Kidney epithelial cell (primary cell): ENCODE measurements around a stretch of chr1.

DNA sequence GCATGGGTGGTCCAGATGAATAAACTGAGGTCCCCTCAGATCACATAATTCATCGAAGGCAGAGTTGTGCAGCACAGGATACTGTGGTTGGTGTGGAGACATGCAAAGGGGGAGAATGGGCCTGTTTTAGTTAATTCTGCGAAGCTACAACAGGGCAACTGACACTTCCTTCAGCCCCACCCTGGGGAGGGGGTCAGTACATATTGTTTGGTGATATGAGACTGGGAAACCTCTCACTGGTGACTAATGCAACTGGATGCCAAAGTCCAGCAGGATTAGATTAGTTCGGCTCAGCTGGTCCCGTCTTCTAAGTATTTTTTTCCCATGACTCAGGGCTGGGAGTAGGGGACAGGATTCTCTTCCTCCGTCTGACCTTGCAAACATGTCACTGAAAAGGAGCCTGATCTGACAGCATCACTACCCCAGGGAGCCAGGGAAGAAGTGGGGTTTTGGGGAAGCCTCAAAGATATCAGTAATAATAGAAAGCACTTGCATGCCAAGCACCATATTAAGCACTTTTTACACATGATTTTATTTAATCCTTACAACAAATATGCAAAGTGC lies 42.9 kb downstream of the PLXNA2 start:
- RAMPAGE, long total RNA, result no peak
- RRBS, result no CpG with 5 or more reads among the region's 5 CpGs

DNA sequence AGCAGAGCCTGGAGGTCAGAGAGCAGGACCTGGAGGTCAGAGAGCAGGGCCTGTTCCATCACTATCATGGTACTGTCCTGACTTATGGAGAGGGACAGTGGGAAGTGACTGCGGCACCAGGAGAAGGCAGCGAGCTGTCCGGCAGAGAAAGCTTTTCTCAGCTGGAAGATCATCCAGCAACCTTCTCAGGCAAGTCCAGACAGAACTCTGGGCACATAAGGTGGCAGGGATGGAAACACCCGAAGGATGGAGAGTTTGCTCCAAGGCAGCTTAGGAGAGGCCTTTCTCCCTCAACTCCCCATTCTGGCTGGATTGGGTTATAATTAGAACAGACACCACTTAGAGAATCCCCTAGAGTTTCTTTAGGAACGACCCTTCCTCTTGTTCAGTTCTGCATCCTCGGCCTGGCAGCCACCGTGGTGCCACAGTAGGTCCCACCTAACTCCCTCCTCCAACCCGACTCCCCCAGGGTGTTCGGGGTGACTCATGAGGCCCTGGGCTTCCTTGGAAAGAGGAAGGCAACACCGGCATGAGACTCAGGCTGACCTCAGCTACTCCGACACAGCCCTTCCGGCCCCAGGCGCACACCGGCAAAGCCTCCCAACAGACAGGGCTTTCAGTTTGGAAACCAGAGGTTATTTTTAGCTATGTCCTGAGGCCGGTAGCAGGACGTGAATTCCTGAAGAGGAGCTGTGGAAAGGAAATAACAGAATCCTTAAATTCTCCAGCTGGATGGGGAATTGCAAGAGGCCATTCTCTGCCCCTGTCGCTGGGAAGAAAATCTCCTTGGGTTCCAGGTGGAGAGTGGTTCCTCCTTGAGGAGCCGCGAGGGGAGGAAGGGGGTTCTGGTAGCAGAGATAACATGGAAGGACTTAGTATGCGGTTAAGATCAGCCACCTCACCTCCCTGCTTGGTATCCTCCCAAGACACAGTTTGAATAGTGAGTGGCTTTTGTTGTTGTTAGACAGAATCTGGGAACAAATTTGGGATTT lies 24.6 kb downstream of the PLXNA2 start:
- RAMPAGE, long total RNA, result no peak
- RRBS, result 24% methylated on average over 5 of the region's 20 CpGs

DNA sequence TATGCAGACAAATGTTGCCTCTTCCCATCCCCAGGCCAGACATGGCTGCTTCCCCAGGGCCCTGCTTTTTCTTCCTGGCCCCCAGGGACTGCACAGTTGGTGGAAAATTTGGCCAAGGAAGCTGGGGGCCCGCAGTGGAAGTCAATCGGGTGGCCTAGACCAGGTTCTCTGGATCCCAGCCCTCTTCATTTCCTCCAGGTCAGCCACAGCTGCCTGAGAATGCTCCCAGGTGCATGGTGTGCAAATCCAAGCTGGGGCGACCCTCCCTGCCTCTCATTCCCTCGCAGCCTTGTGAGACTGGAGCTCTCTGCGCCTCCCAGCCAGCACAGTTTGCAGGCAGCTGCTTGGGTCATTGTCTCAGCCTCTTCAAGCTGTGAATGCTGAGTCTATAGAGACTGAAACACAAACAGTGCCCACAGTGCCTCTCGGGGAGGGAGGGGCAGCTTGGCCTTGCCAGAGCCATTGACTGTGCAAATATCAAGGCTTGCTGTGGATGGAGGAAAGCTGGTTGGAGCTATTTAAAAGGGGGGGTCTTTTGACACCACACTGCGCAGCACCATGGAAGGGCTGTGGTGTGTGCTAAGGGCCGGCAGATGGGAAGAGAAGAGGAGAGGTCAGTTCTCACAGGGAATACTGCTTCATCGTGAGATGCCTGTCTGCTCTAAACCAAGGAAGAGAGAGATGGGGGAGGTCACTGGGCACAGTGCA lies 10.7 kb downstream of the PLXNA2 start:
- RAMPAGE, long total RNA, result no peak
- RRBS, result no CpG with 5 or more reads among the region's 9 CpGs

DNA sequence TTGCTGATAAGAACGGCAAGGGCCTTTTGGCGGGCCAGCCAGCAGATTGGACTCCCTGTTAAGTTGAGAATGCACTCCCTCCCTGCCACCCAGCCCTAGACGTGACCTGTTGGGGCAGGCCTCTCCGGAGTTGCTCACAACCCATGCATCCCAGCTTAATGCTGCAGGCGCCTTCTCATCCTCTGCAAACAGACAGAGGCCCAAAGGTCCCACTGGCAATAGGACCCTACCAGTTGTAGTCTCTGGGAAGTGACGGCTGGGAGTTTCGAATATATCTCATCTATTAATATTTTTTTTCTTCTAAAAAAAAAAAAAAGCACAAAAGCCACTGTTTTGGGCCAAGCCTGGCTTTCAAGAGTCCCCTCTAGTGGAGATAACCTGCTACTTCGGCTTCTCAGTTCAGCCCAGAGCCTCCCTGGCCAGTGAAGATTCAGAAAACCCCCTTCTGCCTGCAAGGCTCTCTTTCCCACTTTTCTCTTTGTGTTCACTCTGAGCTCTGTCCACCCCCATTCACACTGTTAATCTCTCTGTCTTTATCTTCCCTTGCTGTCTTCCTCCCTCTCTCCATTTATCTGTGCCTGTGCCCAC lies 5.2 kb downstream of the PLXNA2 start:
- RAMPAGE, long total RNA, result no peak
- RRBS, result no CpG with 5 or more reads among the region's 8 CpGs

- RAMPAGE, long total RNA, result no peak
- RRBS, result 60% methylated on average over 1 of the region's 23 CpGs
Measured at GRCh38 chr1:209219620-209220694, 363.6 kb upstream of the CAMK1G start.

GRCh38 chr1:209231536-209232312 lies 351.8 kb upstream of the CAMK1G start:
- RAMPAGE, long total RNA, result no peak
- RRBS, result 12% methylated on average over 40 of the region's 82 CpGs

GRCh38 chr1:209623363-209623852 lies 28.8 kb downstream of the LAMB3 start:
- RAMPAGE, long total RNA, result no peak
- RRBS, result 92% methylated on average over 11 of the region's 15 CpGs

DNA sequence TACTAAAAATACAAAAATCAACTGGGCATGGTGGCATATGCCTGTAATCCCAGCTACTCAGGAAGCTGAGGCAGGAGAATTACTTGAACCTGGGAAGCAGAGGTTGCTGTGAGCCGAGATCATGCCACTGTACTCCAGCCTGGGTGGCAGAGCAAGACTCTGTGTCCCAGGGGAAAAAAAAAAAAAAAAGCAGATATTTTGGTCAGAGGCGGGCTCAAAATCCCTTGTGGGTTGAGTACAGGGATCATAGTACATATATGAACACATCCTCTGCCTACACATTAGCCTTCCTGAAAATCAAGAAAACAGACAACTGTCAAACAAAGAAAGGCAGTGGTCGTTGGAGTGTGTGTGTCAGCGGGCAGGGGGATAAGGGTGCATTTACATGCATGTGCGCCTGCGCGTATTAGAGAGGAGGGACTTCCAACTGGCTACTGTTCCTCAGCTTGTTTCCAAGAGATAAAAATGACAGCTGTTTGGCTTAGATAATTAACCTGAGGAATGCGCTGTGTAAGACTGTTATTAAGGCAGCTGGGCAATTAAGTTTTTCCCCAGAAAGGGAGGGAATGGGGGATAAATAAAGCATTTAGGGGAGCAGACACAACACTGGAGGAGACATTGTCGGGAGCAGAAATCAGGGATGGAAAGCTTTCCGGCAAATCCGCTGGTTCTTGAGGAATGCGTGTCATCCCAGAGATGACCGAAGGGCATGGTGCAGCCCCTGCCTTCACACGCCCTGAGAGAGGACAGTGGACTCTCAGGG lies 6.5 kb downstream of the LAMB3 start:
- RAMPAGE, long total RNA, result no peak
- RRBS, result no CpG with 5 or more reads among the region's 14 CpGs

DNA sequence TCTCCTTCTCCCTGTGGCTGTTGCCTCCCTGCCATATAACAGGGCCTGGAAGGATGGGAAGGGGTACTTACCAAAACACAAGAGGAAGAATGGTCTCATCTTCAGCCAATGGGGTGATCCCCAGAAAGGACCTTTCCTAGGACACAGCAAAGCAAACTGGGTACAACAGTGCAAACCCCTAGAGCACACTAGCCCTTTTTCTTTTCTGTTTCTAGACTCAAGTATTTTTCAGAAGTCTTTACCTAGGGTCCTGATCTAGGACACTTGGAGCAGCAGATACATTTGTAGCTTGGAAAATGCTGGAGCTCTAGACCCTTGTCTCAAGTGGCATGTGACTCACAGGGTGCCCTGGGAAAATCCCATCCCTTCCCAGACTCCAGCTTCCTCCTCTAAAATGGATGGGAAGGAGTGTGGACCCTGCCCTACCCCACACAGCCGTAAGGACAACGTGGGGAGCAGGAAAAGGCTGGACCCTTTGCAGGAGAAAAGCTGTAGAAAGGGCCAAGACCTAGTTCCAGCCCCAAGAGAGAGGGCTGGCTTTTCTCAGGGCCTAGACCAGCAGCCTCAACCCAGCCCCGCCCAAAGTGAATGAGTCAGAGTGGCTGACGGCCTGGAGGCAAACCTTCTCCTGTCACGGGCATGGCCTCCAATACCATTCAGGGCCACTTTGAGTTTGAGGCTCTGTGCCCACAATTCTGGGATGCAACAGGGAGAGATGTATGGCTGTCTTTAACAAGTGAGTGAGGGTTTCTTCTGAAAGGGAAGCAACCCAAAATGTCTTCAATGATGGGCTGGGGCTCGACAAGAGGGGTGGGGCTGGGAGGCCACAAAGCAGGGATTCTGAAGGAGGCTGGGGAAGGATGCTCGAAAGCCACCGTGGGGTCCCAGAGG lies 1.1 kb downstream of the LAMB3 start:
- RAMPAGE, long total RNA, result no peak
- RRBS, result no CpG with 5 or more reads among the region's 8 CpGs

GRCh38 chr1:209676290-209676580 lies 1.0 kb downstream of the G0S2 start:
- RAMPAGE, long total RNA, result no peak
- RRBS, result no CpG with 5 or more reads among the region's 1 CpG

GRCh38 chr1:209685746-209686574 lies 10.7 kb downstream of the G0S2 start:
- RAMPAGE, long total RNA, result start-site peak on the plus strand at chr1:209686180-209686217, 159 and 44 reads in 2 replicates
- RRBS, result no CpG with 5 or more reads among the region's 8 CpGs

DNA sequence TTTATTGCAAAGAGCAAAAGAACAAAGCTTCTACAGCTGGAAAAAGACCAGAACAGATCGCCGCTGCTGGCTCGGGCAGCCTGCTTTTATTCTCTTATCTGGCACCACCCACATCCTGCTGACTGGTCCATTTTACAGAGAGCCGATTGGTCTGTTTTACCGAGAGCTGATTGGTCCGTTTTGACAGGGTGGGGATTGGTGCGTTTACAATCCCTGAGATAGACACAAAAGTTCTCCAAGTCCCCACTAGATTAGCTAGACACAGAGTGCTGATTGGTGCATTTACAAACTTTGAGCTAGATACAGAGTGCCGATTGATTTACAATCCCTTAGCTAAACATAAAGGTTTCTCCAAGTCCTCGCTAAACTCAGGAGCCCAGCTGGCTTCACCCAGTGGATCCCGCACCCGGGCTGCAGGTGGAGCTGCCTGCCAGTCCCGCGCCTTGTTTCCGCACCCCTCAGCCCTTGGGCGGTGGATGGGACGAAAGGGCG lies 49.5 kb upstream of the SYT14 start:
- RAMPAGE, long total RNA, result no peak
- RRBS, result no CpG with 5 or more reads among the region's 17 CpGs

DNA sequence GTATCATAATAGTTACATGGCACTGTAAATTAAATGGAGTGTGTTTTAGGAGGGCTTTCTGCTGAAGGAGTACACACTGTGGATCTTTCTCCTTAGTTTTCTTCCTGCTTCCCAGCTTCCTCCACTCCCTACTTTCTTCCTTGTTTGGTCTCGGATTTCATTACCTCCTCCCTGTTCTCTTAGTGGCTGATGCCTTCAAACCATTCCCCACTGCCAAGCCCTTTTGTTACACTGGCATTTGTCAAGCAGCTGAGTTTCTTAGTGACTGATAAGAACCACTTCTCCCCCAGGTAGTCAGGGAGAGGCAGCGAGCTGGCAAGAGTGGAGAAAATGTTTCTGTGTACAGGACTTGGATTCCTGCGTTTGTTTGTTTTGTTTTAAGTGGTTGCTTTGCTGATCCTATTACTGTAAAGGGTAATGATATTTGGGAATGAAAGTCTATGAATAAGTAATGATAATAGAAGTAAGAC lies 10.3 kb upstream of the SERTAD4 start:
- RAMPAGE, long total RNA, result no peak
- RRBS, result no CpG with 5 or more reads among the region's 3 CpGs

DNA sequence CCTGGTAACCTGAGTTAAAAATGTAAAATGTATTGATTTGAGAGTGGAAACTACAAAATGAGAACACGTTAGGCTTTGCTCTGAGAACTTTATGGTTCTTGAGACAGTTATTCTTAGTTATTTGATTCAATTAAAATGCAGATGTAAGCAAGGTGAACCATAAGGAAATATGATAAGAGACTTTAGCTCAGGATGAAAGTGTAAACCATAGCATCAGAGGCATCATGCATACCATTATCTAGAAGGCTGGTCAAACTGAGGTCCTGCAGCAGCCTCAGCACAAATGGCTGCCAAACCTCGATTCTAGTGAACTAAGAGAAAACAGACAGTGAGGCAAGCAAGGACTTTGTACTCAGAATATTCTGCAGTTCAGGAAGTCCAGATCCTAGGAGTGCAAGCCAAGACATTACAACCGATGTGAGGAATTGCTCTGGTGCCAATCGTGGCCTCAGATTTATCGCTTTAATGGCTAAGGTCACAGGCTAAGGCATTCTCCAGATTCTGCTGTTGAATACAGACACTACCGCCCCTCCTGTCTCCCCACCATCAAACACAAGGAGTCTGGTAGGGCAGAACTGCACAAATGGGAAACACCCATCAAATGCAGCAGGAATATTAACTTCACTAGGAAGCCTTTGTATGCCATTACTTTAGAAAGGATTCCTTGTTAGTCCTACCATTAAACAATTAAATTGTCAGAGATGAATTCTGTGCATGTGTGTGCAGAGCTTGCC lies 9.4 kb upstream of the SERTAD4 start:
- RAMPAGE, long total RNA, result no peak
- RRBS, result no CpG with 5 or more reads among the region's 6 CpGs

GRCh38 chr1:210505882-210506102 lies 177.1 kb downstream of the HHAT start:
- RAMPAGE, long total RNA, result no peak
- RRBS, result no CpG with 5 or more reads among the region's 3 CpGs

DNA sequence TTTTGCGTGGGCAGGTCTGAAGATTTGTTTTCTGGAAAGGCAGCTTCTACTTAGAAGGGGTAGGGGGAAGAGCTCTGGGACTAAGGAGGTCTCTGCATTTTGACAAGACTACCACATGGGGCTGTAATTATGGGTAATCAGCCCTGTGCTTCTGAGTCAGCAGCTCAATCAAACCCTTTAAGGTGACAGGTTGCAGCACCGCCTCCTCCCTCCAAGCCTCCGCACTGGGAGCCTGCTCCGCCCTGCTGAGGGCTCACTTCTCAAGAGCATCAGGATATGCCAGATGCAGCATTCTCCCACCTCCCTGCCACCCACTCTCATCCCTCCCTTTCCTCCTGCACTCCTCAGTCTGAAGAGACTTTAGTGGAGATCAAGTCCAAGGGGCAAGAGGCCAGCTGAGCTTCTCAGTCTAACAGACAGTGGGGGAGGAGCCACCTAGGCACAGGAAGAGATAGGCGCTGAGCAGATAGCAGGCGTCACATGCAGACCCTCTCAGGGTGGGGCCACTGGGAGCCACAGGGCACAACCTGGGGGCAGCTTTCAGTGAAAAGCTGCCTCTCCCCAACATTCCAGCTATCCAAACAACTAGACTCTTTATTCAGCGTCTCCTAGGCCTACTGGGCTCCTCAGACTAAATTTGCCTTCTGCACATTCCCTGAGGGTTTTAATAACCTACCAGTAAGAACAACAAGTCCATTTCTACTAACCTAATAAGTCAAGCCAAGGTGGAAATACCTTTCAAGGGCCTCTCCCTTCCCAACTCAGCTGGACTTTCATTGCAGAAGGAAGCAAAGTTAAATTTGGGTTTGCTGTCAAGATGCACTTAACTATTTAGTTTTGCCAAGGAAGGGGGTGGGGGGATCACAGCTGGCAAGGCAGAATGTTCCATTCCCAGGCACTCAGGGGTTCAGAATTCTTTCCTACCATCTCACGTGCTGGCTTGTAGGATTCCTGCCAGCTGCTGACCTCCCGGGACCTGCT lies 30.1 kb downstream of the SLC30A1 start:
- RAMPAGE, long total RNA, result no peak
- RRBS, result no CpG with 5 or more reads among the region's 9 CpGs

DNA sequence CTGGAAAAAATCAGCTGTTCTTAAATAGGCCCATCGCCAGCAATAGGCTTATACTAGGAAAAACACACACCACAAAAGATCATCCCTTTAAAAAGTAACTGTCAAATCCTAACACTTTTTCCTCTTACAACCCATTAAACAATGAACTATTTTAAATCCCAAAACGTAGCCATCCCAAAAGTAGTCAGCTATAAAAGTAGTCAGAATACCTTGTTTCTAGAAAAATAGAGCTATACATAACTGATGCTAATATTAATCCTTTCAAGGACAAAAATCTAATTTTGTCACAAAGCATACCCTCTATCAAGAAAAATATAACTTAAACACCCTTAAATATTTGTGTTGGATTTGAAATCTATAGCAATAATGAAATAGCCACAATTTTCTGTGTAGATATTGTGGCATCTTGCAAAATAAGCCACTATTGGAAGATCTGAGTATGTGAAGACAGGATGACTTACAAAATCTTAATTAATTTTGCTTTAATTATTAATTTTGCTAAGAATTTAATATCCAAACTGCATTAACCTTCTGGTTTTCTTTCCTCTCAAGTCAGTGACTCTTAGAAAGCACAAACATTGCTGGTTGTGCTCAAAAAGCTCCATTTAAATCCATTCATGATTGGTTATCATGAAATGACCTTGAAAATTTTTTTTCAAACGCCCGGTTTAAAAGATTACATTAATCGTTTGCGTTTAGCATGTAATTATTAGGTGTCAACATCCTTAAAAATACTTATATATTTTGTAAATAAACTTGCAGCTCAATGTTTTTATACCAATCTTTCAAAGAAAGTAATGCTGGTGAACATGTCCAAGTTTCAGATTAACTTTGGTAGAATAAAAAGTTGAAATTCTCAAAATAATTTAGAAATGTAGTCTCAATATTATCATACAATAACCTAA lies 4.9 kb downstream of the SLC30A1 start:
- RAMPAGE, long total RNA, result no peak
- RRBS, result no CpG with 5 or more reads among the region's 6 CpGs

- RAMPAGE, long total RNA, result no peak
Measured at GRCh38 chr1:211574726-211575249, 4.2 kb downstream of the SLC30A1 start.

- RAMPAGE, long total RNA, result no peak
- RRBS, result no CpG with 5 or more reads among the region's 8 CpGs
Measured at GRCh38 chr1:211611118-211611685, 32.2 kb upstream of the SLC30A1 start.

GRCh38 chr1:211630112-211631155 lies 45.0 kb downstream of the NEK2 start:
- RAMPAGE, long total RNA, result no peak
- RRBS, result 17% methylated on average over 1 of the region's 19 CpGs